Cerebral cortex (tissue), 2 donors: ENCODE results near the genes RGS6, HEATR4 and ACOT2.

- PRO-cap, 2 experiments = no peak in any of the 2 experiments
These were observed 31.5 kb downstream of the SIPA1L1 start for GRCh38 chr14:71351594-71352278.

- PRO-cap, 2 experiments = no peak in any of the 2 experiments
These were observed 35.7 kb downstream of the SIPA1L1 start for GRCh38 chr14:71355698-71356587.

GRCh38 chr14:71398805-71399701, 78.8 kb downstream of the SIPA1L1 start:
- PRO-cap, 2 experiments = no peak in any of the 2 experiments

DNA sequence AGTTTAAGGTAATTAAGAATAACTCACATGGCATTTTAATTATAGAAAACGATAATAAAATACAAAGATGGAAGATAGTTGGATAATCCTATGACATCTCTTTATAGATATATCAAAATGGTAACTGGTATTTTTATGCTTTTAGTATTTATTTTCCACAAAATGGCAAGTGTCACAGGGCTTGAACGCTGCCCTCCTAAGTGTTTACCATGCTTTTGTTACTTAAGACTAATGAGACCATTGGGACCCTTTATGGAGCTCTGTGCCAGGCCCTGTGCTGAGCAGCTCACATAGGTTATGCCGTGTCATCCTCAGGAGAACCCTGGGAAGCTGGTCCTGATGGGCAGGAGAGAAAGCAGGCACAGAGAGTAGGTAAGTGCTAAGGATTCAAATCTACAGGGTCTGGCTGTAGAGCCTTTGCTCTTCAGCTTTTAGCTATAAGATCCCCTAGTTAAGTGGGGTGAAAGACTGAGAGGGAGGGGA, 161.6 kb downstream of the SIPA1L1 start:
- PRO-cap, 2 experiments = no peak in any of the 2 experiments

DNA sequence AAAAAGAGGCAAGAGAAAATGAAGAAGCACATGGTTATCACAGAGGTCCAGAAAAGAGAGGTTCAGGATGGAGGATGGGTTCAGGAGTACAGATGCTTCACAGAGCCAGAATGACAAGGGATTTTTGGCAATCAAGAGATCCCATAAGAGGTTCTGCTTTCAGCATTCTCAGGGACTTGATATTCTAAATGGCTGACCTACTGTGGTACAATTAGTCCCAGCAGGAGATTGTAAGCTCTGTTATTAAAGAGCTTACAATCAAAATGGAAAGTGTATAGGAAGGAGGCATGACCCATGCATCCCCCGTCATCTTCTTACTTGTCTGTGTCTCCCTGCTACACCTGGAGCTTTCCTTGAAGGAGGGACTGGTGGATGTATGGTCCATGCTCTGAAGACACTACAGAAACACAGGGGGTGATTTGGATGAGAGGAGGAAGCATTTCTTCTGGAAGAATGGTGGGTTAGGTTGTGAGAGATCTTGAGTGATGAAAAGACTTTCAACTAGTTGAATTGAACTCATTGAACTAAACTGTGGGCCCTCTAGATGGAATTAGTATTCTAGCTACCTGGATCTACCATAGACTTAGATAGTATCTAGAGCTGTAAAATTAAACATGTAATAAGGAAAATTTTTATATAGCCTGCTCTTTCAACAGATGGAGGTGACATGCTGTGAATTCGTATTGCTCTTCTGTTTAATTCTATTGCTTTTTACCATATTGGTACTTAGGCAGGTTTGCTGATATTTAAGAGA, 264.1 kb downstream of the SIPA1L1 start:
- PRO-cap, 2 experiments = no peak in any of the 2 experiments

GRCh38 chr14:71591819-71592311, 271.6 kb downstream of the SIPA1L1 start:
- PRO-cap, 2 experiments = no peak in any of the 2 experiments

DNA sequence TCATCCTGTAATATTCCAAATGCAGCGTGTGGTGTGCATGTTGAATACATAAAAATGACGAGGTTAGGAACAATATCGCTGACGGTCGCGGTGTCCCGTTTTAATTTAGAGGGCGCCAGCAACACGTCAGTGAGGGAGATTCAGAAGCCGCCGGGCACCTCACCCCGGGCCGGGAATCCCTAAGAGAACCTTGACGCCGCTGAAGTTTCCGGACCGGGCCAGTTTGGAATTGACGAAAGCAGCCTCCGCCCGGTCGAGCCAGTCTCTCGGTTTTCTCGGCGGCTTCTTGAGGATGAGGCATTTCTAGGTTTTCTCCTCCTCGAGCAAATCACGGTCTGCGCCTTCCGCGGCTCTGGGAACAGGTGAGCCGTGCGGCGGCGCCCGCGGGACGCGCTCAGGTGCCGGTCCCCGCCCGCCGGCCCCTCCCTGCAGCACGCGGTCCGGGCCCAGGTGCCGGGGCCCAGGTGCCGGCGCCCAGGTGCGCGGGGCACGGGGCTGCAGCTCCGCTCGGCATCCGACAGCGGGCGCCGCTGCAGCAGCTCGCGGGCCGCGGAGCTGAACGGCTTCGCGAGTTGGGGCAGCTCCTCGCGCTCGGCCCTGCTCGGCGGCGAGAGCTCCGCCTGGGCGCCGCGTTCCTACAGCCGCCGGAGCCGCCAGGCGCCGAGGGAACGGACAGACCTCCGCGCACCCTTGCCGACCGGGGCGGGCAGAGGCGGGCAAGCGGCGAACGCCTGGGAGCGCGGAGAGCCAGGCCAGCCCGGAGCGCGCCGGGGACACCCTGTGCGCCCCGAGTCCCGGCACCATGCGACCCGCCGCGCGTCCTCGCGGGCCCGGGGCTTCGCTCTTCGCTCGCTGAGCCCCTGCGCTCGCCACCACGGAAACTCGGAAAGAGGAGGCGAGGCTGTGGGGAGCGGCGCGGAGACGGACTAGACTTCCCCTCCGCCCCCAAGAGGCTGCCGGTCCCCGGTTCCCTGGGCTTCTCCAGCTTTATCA, at the start of gene RGS6:
Gene RGS6 (plus strand): TSS at position 558 of the 993 bp plus-strand sequence.
- PRO-cap, 2 experiments = peak in 1 of 2 experiments; most common plus-strand start position 129 of the sequence (in 1)

- PRO-cap, 2 experiments = no peak in any of the 2 experiments
These were observed 250.5 kb downstream of the DPF3 start for GRCh38 chr14:72643286-72643933.

GRCh38 chr14:72771298-72772164, 122.4 kb downstream of the DPF3 start:
- PRO-cap, 2 experiments = no peak in any of the 2 experiments

GRCh38 chr14:72790986-72791748, 102.7 kb downstream of the DPF3 start:
- PRO-cap, 2 experiments = peak in 1 of 2 experiments; most common plus-strand start chr14:72791432 (in 1)

- PRO-cap, 2 experiments = peak in 1 of 2 experiments; most common plus-strand start chr14:73237949 (in 1); most common minus-strand start chr14:73237885 (in 1)
These were observed 807 bp downstream of the PAPLN start for GRCh38 chr14:73237655-73238971.

DNA sequence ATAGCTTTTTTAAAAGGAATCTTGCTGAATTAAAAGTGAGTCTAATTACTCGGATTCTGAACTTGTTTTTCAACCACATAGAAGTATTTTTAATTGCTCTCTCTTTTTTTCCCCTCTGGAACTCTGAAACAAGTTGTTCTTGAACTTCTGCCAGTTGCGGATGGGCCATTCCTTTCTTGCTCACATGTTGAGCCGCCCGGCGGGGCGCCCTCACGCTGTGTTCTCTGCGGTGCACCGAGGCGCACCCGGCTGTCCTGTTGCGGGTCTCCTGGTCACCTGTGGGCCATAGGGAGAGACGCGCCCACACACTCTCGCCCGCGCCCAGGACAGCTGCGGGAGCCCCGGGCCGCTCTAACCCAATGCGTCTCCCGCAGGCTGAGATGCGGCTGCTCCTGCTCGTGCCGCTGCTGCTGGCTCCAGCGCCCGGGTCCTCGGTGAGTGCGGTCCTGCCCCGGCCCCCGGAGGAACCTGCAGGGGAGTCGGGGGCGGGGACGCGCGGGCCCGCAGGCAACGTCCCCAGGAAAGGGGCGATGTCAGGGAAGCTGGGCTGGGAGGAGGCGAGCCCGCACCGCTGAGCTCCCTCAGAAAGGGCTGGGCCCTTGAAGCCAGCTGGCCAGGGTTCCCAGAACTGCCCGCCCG, 2.2 kb downstream of the PAPLN start:
- PRO-cap, 2 experiments = peak in 1 of 2 experiments; most common plus-strand start position 220 of the sequence (in 1)

DNA sequence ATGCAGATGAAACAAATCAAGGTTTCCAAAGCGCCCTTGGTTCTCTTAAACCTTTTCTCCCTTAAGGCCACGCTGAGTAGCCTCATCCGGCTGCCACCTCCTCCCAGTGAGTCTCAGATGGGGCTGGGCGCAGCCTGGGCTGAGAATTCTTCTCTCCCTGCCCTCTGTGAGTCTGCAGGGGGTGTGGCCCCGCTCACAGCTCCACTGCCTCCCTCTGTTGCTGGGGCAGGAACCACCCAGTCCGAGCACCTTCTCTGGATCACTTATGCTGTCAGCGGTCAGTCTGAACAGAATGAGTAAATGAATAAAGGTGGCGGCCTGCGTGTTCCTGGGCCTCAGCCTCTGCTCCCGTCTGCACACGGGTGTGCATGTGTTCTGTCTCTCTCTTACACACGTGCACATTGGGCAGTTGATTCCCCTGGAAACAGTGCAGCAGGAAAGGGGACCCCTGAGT, 4.2 kb downstream of the PAPLN start:
- PRO-cap, 2 experiments = no peak in any of the 2 experiments

- PRO-cap, 2 experiments = no peak in any of the 2 experiments
These were observed 1.3 kb downstream of the RIOX1 start for GRCh38 chr14:73491993-73492558.

- PRO-cap, 2 experiments = no peak in any of the 2 experiments
These were observed at the start of gene HEATR4 for GRCh38 chr14:73558838-73559067. HEATR4 (minus strand) TSS chr14:73558947.

- PRO-cap, 2 experiments = peak in 1 of 2 experiments; most common plus-strand start chr14:73569276 (in 1); most common minus-strand start chr14:73569200 (in 1)
These were observed at the start of gene ACOT2 for GRCh38 chr14:73569010-73569644. ACOT2 (plus strand) TSS chr14:73569213.

- PRO-cap, 2 experiments = no peak in any of the 2 experiments
These were observed 3.4 kb upstream of the PNMA1 start for GRCh38 chr14:73717654-73717963.

- PRO-cap, 2 experiments = no peak in any of the 2 experiments
These were observed 10.6 kb upstream of the MIDEAS start for GRCh38 chr14:73770604-73771149.

DNA sequence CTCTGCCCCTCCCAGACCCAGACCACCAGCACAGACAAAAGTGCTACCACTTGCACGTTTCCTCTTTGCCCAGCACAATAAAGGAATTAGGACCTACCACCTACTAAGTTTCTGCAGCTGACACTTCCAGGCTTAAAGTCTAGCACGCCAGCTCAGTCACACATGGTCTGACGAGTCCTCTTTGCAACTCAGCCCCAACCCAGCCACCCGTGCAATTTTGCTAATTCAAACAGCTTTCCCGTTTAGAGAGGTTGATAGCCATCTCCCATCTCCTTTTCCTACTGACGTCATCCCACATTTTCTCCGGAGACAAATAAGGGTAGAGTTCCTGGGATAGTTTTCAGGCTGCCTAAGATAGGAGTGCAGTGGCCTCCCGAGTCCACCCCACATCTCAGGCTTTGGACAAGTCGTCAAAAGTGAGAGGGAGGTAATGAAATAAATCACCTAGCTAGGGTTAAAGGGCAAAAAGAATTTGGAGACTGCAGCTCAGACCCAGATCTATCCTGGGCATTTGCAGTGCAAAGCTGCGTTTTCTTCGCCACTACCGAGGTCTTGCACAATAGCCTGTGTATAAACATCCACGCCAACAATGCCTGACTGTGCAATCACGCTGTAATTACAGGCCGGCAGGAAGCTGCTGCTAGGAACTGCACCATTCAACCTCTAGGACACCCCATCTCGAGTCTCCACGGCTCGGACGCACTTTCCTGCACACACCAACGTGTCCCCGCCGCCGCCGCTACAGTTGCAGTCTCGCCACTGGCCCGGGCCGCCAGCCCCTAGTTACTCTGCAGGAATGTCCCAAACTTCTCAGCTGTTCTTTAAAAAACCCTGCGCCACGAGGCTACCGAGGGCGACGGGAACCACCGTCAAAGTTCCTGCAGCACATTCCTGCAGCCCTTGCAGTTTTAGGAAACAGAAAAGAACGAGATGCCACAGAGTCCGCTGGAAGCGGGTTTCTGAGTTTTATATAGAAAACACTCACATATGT, 25.6 kb upstream of the MIDEAS start:
- PRO-cap, 2 experiments = peak in 1 of 2 experiments; most common plus-strand start position 668 of the sequence (in 1); most common minus-strand start position 505 of the sequence (in 1)

DNA sequence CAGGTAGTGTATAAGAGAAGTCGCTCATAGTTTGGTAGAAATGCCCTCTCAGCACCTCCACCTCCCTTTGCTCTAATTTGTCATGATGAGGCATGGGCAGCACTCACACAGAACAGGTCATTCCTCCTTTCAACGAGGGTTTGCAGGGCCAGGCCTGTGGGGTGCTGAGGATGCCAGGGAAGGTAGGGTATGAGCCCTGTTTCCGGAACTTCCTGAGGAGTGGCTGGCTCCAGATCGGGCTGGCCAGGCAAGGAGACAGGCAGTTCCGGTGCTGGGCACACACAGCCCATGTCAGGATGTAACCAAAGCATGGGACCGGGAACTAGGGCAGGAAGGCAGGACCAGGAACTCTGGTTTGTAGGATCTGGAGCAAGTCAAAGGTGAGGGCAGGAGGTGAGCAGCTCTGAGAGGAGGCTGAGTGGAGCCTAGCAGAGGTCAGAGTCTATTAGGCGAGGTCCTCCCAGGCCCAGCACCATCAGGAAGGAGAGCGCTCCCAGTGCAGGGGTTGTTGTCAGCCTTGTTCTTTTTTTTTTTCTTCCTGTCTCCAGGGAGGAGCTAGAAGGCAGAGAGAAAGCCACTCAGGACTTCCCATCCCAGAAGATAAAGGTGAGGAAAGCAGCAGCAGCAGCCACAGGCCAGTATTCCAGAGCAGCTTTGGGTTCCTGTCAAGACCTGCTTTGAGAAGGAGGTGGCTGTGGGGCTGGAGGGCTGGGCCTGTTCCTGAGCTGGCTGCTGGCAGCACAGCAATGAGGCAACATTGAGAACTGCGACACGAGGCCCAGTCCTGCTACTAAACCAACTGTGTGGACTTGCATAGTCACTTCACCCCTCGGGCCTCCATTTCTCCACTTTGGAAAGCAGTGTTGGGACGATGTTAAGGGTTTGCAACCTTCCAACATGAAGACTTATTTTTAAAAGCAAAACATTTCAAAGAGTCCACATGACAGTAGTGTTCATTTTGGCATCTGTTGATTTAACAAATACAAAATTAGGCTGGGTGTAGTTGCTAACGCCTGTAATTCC, 42.5 kb upstream of the MIDEAS start:
- PRO-cap, 2 experiments = no peak in any of the 2 experiments